Umbilical cord (tissue), 2 donors: ENCODE measurements around the gene UCHL3.

DNA sequence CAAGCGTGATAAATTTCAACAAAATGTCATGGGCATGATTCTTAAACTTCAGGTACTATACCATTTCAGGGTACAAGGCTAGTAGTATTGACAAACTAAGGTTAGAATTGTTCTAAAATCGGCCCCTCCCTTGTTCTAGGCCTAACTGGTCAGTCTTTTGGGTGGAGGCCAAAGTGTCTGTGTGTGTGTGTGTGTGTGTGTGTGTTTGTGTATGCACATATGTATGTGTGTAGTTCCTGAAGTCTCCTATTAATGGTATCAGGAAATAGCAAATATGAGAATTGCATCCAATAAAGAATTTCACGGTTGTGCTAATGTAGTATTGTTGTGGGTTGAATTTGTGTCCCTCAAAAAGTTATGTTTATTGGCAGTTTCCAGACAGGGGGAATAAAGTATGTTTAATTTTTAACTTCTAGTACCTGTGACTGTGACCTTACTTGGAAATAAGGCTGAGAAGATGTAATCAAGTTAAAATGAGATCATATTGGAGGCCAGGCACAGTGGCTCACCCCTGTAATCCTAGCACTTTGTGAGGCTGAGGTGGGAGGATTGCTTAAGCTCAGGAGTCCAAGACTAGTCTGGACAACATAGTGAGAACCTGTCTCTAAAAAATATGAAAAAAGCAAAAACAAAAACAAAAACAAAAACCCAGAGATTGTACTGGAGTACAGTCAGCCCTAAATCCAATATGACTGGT, 119.3 kb downstream of the KLF5 start:
- RAMPAGE, long total RNA, result no peak

DNA sequence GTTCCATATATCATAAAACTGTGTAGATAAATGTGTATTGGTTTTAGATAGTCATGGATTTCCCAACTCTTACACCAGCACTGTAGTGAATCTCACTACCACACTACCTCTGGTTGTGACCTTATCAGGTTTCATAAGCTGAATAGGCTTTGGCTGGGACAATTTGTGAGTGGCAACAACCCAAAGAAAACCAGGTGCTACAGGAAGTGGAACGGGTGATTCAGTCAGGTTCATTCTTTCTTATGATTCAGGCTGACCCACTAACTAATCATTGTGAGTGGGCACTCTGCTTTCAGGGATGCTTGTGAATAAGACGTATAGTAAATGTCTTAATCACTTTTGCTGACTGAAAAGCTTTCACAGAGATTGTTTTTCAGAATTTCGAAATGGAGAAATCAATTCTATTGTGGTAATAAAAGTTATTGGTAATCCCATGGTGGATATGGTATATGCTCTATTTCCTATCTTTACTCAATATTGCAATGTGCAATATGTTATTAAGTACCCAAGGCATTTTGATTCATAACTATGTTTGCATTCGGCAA, 362.8 kb downstream of the KLF5 start:
- RAMPAGE, long total RNA, result no peak

DNA sequence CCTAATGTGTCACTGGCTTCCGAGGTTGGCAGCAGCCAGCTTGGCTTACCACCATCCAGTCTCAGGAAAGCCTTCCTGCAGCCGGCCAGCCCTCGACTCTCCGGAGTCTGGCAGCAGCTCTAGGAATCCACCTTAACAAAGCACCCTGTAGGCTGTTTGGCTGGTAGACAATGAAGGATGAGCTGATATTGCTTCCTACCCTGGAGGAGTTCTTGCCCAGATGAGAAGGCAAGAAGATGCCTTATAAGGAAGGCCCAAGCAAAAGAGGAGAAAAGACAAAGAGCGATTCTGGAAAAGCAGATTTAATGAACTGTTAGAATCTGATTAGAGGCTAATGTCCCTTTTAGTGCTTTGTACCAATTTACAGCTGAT, 887.2 kb downstream of the KLF5 start:
- RAMPAGE, long total RNA, result no peak

- RAMPAGE, long total RNA, result no peak
Measured at GRCh38 chr13:74129895-74130367, 1071.1 kb downstream of the KLF5 start.

DNA sequence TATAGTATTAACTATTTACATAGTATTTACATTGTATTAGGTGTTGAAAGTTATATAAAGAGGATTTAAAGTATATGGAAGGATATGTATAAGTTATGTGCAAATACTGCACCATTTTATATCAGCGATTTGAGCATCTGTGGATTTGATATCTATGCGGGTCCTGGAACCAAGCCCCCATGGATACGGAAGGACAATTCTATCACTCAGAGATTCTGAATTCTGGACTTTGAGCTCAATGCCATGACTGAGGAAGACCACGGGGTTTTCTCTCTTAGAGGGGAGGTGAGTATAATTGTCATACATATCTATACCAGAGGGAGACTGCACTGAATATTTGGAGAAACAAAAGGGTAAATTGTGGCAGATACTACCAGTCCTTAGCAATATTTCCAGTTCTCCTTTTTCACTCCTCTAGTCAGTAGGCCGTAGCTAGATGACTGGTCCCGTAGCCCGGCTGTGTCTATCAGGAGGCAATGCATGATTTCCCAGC, 929.3 kb downstream of the TBC1D4 start:
- RAMPAGE, long total RNA, result no peak

GRCh38 chr13:75288731-75289155, 193.2 kb downstream of the TBC1D4 start:
- RAMPAGE, long total RNA, result no peak

DNA sequence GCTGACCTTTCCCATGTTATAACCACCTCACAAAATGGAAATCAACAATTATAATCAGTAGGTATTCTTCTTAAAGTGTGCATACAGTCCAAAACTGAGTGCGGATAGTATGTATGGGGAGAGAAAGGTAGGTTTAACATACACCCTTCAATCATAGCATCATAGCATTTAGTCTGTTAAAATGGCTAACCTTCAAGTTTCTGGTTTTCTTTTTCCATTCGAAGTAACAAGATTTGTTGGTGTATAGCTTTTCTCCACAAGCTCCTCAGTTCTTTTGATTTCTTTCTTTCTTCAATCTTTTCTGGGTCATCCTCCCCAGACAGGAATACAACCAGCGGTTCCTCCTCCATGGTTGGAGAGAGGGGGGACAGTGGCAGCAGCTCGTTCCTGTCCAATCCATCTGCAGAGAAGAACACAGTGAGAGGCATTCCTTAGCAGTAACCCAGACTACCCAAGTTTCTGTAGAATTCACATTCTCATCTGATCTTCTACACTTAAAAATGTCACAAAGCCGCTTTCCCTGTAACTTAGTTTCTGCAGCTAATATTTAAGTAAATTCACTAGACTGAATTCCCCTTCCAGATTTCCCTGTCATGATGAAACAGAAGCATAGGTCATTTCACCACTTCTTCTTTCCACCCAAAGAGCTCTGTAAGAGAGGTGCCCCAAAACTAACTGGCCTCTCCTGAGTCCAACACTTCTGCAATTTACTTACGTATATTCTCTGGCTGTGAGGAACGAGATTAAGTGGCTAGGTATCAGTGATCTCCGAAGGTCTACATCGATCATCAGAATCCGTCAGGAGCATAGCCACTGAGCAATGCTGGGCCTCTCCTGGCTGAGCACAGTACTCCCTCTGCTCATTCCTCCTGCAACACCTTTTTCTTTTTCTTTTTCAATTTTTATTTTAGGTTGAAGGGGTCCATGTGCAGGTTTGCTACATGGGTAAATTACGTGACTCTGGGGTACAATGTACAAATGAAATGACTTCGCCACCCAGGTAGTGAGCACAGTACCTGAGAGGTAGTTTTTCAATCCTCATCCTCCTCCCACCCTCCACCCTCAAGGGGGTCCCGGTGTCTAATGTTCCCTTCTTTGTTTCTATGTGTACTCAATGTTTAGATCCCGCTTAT, 171.9 kb downstream of the TBC1D4 start:
- RAMPAGE, long total RNA, result no peak

DNA sequence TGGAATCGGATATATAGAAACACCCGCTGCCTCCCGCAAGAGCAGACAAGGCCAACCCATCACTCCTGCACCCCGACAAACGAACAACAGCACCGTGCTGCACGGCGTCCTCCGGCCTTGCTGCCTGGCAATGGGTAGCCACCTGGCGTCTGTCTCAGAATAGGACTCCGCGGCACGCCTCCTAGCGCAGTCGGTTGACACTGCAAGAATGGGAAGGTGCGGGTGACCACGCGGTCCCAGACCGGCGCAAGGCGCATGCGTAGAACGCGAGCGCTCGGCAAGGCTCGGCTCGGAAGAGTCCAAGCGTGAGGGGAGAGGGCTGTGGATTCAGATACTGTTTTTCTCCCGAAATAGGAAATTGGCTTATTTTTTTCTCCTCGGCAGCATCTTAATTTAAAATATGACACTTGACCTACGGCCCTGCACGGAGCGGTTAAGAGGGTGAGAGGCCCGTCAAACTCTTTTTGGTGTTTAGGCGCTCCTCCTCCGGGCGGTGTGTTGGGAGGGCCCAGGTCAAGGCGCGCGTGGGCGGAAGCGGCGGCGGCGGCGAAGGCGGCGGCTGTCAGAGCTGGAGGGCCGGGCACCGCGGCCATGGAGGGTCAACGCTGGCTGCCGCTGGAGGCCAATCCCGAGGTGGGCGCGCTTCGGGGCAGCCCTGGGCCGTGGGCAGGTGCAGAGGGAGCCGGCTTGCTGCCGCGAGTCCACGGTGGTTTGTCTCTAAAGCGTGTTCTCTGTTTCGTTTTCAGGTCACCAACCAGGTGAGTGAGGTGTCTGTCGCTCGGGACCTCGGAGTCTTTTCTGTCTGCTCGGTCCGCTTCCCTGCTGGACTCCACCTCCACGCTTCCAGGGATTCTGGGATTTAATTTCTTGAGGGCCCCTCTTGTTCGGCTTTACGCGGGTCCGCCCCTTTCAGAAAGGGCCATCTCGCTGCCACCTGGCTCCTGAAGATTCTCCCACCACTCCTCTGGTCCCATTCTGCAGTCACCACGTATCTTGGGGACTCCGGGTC, at the start of gene UCHL3:
TSS of gene UCHL3 (plus strand) at position 562 of the 1,009 bp plus-strand sequence.
- RAMPAGE, long total RNA, result start-site peak on the plus strand centred at position 553 of the sequence, 53 bp wide, 442 and 265 reads in 2 replicates

GRCh38 chr13:75796966-75797376, 160.8 kb downstream of the LMO7 start:
- RAMPAGE, long total RNA, result no peak

DNA sequence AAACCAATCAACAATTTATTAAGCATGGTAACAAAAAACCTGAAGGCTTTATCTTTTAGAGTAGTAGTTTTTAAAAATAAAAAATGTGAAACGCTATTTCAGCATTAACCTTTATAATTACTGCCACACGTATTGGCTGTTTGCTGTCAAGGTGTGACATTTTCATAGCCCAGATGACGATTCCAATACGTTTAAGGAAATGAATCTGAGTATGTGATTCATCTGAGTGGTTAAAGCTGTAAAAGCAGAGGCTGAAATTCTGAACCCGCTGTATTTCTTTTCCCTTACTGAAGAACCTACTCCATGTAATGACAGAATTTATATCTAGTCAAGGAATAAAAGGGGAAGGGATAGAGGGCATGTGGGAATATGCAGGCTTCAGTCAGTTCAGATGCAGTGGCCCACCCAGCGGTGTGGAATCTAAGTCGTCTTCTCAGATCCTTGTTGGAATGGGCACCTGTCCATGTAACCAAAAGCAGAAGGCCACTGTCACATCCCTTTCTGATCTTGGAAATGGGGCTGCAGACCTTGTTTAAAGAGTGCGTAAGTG, 166.1 kb downstream of the LMO7 start:
- RAMPAGE, long total RNA, result no peak

GRCh38 chr13:75839705-75840192, 203.6 kb downstream of the LMO7 start:
- RAMPAGE, long total RNA, result no peak

DNA sequence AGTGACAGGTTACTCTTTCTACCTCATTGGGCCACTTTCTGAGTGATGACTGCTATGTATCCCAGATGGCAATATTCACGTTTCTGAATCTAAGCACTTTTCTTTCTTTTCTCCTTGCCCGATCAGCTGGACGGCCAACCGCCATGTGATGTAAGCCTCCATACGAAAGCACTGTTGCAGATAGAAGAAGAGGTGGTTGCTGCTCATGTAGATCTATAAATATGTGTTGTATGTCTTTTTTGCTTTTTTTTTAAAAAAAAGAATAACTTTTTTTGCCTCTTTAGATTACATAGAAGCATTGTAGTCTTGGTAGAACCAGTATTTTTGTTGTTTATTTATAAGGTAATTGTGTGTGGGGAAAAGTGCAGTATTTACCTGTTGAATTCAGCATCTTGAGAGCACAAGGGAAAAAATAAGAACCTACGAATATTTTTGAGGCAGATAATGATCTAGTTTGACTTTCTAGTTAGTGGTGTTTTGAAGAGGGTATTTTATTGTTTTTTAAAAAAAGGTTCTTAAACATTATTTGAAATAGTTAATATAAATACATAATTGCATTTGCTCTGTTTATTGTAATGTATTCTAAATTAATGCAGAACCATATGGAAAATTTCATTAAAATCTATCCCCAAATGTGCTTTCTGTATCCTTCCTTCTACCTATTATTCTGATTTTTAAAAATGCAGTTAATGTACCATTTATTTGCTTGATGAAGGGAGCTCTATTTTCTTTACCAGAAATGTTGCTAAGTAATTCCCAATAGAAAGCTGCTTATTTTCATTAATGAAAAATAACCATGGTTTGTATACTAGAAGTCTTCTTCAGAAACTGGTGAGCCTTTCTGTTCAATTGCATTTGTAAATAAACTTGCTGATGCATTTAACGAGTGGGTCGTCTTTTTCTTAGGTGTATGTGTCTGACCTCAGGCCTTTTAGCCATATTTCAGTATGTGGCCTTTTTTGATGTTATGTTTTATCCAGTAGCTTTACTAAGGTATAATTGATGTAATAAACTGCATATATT, 222.0 kb downstream of the LMO7 start:
- RAMPAGE, long total RNA, result no peak

- RAMPAGE, long total RNA, result no peak
Measured at GRCh38 chr13:76724226-76724532, 162.0 kb downstream of the KCTD12 start.

DNA sequence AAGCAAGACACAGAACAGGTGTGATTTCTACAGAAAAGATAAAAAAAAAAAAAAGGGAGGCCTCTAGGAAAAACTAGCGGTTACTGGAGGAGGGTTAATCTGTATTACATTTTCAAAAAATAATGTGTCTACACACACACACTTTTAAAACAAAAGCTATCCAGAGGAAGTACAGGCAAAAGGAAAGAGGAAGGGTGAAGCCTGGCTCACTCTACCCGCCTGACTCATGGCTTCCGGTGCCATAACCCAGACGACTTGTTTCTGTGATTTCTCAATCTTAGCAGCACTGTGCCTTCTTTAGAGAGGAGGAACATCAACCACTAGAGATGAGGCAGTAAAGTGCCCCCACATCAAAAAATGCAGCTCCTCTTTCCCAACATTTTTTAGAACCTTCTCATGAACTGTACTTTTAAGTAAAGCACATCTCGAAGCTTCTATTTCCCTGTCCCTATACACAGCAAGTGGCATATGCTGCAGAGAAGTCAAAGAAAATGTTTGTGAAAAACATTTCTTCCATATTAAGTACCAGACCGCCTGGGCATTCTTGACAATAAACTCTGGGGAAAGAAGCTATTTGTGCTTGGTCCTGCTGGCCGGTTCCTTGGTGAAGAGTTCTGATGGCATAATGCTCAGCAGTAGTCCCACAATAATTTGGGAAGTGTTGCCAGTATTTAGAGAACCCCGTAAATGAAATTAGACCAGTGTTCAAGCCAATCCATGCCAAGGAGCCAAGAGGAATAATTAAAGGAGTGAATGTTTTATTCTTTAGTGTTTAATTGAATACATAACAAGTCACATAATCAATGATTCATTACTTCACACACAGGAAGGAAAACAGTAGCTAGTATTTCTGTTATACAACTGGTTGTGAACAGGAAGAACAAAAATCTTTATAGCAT, 6.5 kb downstream of the KCTD12 start:
- RAMPAGE, long total RNA, result no peak

GRCh38 chr13:76884029-76884256, 2.3 kb downstream of the KCTD12 start:
- RAMPAGE, long total RNA, result no peak

- RAMPAGE, long total RNA, result no peak
Measured at GRCh38 chr13:77050375-77051188, 23.6 kb upstream of the FBXL3 start.

DNA sequence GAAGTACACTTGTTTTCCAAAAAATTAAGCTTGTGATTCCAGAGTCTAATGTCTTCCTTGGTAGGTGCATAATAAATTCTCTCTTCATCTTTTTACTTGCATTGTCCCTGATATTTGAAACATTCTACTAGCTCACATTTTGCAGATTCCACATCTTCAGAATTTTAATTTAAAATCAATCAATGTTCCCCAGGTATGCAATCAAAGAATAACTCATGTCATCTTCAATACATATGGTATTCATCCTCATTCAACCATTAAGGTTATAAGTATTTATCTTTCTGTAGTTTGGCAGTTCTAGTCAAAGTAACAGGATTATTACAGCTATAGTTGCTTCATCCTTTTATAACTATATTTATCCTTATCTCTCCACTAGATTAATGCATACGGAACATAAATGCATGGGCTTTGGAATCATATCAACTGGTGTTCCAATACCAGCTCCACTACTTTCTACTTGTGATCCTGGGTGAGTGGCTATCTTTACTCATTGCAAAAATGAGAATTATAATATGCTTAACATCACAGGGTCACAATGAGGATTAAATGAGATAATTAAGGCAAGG, 105.9 kb upstream of the FBXL3 start:
- RAMPAGE, long total RNA, result no peak

- RAMPAGE, long total RNA, result no peak
Measured at GRCh38 chr13:77250940-77251605, 75.8 kb downstream of the MYCBP2 start.

DNA sequence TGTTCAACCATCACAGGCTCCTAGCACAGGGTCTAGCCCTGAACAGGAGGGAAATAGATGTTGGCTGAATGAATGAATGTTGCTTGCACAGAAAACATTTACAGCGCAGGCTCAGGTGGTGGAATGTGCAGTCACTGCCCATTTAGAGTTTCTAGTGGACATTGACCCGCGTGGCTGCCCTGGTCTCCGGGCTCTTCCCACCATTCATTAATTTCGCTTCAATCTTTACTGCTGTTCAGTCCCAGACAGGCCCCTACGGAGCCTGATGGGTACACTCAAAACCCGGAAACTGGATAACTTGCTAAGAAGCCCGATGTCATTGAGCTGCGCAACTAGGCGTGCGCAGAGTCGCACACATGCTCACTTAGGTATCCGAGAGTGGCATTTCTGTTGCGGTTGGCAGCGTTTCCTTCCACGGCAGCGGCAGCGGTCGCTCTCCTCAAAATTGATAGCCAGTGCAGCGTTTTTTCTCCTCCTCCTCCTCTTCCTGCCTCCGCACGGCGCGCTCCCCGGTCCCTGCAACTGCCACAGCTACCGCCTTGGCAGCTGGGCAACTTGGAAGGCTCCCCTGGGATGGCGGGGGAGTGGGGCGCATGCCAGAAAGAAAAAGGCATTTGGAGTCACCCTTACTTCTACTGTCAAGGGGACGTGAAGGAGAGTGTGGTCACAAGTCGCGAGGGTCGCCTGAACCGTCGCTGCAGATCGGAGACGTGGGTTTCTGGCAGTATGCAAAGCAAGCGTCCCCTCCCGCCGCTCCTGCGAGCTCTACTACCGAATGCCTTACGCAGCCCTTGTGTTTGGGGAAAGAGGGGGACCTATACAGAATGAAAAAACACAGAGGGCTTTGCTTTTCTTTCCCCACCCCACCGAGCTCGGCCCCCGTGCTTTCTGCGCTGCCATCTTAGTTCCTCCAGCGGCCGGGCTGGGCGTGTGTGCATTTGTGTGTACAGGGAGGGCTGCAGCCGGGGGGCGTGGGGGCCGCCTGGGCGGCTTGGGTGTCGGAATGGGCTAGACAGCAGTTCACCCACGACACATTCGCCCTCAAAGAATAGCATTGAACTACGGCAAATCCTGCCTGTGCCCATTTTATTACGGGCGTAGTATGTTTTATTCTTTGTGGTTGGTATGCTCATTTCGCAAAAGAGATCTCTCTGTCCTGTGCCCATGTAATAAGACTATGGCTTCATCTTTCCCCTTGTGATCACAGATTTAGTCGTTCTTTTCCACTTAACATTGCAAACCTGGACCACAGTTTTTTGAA, 2.5 kb upstream of the MYCBP2 start:
- RAMPAGE, long total RNA, result no peak

DNA sequence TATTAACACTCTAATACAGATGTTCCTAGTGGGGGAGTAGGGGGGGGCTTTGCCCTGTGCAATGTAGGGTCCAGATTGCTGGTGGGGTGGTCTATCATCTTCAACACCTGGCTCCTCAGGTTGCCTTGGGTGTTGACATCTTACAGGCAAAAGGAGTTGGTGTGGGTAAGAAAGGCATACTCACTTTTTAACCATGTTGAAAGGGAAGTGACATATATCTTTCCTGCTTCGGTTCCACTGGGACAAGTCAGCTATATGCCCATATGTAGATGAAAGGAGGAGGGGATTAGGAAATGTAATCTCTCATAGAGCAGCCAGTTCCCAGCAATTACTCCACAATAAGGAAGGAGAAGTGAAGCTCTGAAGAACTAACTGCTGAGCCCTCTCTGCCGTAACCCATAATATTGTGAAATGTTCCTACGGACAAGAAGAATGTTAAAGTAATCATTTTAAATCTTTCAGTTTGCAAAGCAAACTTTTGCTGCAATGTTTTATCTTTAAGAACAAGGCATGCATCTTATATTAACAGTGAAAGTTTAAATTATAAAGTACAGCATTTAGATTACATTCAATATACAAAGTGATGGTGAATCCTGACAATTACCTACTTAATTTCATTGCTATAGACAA, 82.2 kb downstream of the EDNRB start:
- RAMPAGE, long total RNA, result no peak